ENCODE results near the genes BAIAP3 and CLCN7.

GRCh38 chr16:737190-737551, 3.6 kb downstream of the CIAO3 start:
- PRO-cap = no peak

GRCh38 chr16:761847-762673, 1.5 kb downstream of the MSLN start:
- PRO-cap = no peak

GRCh38 chr16:825041-825740, 24.7 kb upstream of the GNG13 start:
- PRO-cap = no peak

DNA sequence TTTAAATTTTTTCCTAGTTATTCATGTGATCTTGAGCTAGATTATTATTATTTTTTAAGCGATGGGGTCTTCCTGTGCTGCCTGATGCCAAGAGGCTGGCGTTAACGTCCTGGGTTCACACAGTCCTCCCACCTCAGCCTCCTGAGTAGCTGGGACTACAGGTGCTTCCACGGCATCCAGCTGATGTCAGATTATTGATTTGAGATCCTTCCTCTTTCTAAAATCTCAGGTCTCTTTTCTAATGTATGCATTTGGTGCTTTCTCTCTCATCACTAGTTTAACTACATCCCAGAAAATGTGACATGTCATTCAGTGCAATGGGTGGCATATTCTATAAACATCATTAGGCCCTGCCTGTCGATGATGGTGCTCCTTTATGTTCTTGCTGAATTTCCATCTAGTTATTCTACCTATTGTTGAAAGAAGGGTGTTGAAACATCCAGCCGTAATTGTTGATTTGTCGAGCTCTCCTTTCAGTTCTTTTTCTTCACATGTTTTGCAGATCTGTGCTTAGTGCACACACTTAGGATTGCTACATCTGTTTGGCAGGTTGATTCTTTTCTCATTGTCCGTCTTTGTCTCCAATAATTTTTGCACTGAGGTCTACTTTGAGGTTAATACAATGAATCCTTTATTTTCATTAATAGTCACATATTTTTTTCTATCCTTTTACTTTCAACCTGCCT, 63.2 kb upstream of the GNG13 start:
- PRO-cap = no peak

DNA sequence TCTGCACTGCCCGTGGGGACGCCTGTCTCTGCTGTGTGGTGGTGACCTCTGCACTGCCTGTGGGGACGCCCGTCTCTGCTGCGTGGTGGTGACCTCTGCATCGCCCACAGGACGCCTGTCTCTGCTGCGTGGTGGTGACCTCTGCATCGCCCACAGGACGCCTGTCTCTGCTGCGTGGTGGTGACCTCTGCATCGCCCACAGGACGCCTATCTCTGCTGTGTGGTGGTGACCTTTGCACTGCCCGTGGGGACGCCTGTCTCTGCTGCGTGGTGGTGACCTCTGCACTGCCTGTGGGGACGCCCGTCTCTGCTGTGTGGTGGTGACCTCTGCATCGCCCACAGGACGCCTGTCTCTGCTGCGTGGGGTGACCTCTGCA, 67.3 kb downstream of the LMF1 start:
- PRO-cap = no peak

- PRO-cap = no peak
These were observed 2.2 kb upstream of the SOX8 start for GRCh38 chr16:979356-979800.

DNA sequence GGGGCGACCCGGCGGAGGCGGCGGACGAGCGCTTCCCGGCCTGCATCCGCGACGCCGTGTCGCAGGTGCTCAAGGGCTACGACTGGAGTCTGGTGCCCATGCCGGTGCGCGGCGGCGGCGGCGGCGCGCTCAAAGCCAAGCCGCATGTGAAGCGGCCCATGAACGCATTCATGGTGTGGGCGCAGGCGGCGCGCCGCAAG, 410 bp downstream of the SOX8 start:
- PRO-cap = no peak

DNA sequence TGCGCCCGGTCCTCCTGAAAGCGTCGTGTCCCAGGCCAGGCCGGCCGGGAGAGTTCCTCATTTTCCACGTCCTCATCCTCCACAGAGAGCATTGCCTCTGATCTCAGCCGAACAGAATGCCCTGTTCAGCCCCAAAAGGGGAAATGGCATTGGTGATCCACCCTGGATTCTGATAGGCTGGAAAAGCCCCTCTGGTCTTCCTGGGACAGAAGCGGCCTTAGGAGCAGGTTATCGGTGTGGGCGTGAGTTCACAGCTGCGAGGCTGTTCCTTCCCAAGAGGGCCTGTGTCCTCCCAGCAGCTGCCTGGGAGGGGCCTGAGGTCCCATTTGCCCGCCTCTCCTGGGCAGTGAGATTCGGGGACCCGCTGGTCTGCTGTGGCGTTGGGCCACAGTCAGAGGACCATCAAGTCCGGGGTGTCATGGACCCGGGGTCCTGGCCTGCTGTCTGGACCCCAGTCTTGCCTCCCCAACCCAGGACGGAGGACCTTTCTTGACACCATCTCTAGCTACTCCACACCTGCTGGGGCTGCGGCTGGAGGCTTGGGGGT, 7.2 kb downstream of the SOX8 start:
- PRO-cap = no peak

- PRO-cap = no peak
These were observed 9.2 kb downstream of the SOX8 start for GRCh38 chr16:990570-991453.

GRCh38 chr16:1155297-1155769, 2.4 kb downstream of the CACNA1H start:
- PRO-cap = no peak

DNA sequence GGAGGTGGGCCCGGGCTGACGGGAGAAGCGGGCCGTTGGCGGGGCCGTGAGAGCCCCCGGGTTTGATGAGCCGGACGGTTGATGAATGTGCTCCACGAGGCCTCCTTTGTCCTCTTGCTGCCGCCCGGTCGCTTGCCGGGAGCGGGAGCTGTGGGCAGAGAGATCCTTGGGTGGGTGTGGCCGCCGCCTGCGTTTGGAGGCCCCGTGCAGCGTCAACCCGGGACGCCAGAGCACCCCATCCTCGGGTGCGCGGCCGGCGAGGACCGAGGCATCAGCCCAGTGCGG, 7.7 kb downstream of the CACNA1H start:
- PRO-cap = no peak

DNA sequence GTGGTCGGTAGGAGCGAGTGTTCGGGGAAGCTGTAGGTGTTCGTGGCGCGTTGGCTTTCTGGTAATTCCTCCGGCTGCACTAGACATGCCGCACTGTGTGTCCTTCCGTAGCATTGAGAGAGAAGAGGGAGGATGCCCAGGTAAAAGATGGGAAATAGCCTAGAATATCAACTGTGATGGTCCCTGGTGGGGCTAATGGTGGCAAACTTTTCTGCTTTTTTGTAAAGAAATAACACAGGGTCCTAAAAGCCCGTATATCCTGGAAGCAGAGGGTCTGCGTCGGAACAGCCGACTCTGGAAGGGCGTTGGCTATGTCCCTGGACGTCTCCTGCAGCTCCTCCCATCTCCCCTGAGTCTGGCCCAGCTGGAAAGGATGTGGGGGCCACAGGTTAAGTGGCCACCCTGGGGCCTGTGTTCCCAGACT, 10.1 kb downstream of the UBE2I start:
- PRO-cap = no peak

- PRO-cap = unidirectional peak, plus-strand start at chr16:1333645
These were observed at the start of gene BAIAP3 for GRCh38 chr16:1333398-1333755. Gene BAIAP3 (plus strand): TSS chr16:1333645.

GRCh38 chr16:1402018-1402411, 12.5 kb downstream of the UNKL start:
- PRO-cap = no peak

DNA sequence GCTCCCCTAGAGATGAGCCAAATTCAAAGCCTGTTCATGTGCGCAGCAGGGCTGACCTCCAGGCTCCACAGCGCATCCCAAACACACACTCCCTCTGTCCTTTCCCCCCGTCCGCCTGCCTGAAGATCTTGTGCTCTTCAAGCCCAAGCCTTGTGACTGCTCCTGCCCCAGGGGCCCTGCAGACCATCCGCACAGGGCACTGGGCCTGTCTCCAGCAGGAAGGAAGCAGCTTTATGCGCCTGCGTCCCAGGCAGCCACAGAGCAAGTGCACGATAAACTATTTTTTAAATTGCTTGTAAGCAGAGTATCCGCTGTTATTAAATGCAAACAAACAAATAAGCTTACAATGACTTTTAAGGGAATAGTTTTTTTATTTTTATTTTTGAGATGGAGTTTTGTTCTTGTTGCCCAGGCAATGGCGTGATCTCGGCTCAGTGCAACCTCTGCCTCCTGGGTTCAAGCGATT, 2.9 kb downstream of the CLCN7 start:
- PRO-cap = no peak

- PRO-cap = bidirectional peak, plus-strand start at chr16:1475143, minus-strand start at chr16:1475025
These were observed at the start of gene CLCN7 for GRCh38 chr16:1474871-1475783. Gene CLCN7 (minus strand): TSS chr16:1475028.

GRCh38 chr16:1495238-1495774, 2.1 kb downstream of the TELO2 start:
- PRO-cap = no peak

GRCh38 chr16:1699008-1699849, 6.8 kb upstream of the MAPK8IP3 start:
- PRO-cap = no peak

GRCh38 chr16:1706699-1707428, 869 bp downstream of the MAPK8IP3 start:
- PRO-cap = no peak

DNA sequence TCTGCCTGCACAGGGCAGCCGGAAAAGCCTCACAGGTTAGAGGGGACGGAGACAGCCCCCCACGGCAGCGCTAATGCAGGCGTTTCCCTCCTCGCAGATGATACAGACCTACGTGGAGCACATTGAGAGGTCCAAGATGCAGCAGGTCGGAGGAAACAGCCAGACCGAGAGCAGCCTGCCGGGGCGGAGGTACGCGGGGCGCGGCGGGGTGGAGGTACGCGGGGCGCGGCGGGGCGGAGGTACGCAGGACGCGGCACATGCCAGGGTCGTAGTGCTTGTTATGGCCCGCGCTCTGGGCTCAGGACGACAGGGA, 23.4 kb downstream of the MAPK8IP3 start:
- PRO-cap = no peak